REH cell (cell line): ENCODE data around the genes HOXD10 and HOXD9.

DNA sequence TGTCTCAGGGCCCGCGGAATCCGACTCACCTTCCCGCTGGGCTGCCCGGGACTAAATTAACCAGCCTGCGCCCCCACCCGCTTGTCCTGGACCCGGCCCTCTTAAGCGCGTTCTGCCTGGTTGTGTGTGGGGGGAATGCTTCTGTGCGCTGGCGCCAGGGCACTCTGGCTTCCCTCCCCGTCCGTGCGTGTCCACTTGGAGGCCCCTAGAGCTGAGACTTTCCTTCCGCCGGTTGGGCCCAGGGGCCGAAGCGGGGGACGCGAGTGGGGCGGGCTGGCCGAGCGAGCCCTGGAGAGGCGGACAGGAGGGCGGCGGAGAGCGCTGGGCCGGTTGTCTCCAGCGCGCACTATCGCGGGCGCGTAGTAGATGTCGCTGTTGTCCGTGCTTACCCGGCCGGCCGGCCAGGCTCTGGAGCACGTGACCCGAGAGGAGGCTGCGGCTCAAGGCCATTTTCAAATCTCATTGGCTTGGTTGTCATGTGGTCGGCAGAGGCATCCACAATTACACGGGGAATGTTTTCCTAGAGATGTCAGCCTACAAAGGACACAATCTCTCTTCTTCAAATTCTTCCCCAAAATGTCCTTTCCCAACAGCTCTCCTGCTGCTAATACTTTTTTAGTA lies at the start of gene HOXD10:
TSS of gene HOXD10 (plus strand) at position 521 of the 621 bp plus-strand sequence.
- PRO-cap, result no peak

- PRO-cap, result no peak
Observed at GRCh38 chr2:176122197-176122840, at the start of gene HOXD9. Gene HOXD9, plus strand, starts transcription at chr2:176122719.

DNA sequence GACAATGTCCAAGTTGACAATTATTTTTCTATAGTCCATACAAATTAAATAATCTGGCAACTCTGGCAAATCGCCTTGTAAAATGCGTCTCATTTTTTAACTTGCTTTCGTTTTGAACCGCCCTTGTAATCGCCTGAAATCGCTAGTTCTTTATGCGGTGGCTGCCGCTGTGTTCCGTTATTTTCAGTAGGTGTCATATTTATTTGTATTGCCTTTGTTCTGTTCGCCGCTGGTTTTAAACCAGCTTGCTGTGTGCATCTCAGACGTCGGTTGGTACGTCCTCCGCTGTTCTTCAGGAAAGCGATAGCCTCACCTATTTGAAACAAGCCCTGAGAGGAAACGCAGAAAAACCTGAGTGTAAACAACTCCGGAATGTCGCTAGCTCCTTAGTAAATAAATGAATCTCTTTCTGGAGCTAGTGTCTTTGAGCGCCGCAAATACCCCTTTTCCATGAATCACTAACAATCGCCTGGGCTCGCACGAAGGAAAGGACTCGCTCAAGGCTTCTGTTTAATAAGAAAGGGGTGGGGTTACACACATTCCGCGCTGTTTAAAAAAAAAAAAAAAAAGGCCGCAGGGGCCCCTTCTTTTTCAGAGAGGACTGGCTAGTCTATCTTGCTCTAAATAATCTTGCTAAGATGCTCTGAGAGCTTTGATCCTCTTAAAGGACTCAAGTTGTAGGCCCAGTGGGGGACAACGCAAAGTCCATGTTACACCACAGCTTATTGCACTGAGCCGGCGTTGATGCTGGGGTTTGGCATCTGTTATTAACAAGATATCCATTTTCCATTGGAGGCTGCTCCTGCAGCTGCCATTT lies 3.0 kb downstream of the HOXD8 start:
- PRO-cap, result no peak

GRCh38 chr2:176140381-176141016 lies 10.9 kb upstream of the HOXD4 start:
- PRO-cap, result no peak

GRCh38 chr2:176148688-176149260 lies 2.6 kb upstream of the HOXD4 start:
- PRO-cap, result no peak

DNA sequence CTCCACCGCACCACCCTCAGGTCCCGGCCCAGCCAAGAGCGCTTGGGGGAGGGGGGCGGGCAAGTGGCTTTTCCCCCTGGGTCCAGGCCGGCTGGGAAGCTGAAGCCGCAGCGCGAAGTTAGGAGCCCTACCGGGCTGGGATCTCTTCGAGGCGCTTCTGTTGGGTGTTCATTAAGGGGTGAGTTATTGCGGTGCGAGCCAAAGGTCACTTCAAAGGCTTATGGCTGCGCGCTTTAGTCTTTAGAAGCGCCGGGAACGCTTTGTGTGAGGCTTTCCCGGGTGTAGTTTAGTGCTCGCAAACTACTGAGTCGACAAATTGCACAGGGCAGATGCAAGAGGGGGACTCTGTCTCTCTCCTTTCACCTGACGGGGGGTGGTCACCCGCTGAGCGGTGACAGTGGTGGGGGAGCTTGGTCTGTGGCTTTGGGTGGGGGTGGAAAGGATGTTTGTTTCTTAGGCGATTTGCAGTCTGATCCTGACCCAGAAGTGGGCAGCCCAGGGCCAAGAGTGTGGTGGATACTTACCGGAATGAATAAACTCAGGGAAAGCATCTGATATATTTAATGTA lies 6.0 kb downstream of the HOXD3 start:
- PRO-cap, result no peak

- PRO-cap, result no peak
Observed at GRCh38 chr2:176170448-176171040, 13.4 kb downstream of the HOXD3 start.

DNA sequence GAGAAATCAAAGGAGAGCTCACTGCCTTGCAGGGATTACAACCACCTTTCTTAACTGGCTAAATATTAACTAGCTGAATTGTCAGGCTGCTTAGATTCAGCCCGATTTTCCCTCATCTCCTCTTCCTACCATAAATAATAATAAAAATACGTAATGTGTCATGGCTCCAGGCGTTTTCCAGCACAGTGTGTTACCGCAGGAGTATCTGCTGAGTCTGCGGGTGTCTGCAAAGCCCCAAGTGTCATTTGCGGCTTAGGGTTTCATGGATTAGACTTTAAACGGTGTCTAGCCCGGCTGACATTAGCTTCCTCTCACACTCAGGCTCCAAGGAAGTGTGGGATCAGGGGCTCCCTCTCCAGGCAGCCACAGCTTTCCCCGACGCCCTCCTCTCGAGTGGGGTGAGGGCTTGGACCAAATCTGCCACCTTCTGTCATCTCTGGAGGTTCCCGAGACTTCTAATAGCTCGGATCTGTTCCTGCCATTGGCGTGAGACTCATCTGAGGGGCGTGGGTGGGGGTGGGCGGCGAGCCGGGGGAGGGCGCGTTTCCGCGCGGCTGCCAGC lies 14.1 kb upstream of the HOXD1 start:
- PRO-cap, result no peak

DNA sequence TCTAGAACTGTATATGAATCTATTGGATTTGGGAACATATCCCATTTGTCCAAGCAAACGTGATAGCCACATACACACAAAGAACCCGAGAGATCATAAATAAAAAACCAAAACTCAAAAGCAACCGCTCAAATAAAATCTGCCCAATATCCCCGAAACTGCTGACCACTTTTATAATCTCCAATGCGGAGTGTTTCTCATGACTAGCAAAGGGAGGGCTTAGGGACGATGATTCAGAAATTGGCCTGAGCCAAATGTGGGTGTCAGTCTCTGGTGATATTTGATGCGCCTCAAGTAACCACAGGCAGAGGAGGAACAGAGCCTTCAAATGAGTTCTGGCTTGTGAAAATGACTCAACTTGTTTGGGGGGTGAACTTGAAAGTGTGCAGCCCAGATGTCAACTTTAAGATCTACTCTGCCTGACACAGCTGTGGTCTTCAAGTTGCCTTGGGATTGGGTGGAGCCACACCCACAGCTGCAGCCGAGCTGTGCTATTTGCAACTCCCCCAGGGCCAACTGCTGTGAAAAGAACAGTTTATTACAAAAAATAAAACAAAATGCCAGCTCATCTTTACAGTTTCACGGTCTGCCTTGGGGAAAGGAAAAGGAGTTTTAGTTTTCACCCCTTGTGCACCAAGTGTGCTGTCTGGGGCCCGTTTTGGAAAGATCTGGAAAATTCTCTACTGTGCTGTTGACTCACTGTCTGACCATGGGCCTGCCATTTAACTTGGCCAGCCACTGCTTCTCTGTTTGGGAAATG lies 222.0 kb downstream of the MTX2 start:
- PRO-cap, result bidirectional peak, plus-strand start at position 576 of the sequence, minus-strand start at position 256 of the sequence

- PRO-cap, result no peak
Observed at GRCh38 chr2:176637243-176638619, 368.5 kb downstream of the MTX2 start.

DNA sequence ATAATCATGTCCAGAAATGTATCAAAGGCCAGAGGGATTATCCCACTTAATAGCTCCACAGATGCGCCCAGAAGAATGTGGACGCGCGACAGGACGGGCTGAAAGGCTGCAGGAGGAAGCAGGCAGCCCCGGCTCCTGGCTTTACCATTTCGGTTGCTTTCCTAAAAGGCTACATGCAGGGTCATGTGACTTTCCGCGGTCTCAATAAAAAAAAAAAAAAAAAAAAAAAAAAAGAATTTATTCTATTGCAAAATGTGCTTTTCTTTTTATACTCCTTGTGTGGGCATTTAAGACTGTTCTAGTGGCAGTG lies 369.5 kb downstream of the MTX2 start:
- PRO-cap, result no peak

DNA sequence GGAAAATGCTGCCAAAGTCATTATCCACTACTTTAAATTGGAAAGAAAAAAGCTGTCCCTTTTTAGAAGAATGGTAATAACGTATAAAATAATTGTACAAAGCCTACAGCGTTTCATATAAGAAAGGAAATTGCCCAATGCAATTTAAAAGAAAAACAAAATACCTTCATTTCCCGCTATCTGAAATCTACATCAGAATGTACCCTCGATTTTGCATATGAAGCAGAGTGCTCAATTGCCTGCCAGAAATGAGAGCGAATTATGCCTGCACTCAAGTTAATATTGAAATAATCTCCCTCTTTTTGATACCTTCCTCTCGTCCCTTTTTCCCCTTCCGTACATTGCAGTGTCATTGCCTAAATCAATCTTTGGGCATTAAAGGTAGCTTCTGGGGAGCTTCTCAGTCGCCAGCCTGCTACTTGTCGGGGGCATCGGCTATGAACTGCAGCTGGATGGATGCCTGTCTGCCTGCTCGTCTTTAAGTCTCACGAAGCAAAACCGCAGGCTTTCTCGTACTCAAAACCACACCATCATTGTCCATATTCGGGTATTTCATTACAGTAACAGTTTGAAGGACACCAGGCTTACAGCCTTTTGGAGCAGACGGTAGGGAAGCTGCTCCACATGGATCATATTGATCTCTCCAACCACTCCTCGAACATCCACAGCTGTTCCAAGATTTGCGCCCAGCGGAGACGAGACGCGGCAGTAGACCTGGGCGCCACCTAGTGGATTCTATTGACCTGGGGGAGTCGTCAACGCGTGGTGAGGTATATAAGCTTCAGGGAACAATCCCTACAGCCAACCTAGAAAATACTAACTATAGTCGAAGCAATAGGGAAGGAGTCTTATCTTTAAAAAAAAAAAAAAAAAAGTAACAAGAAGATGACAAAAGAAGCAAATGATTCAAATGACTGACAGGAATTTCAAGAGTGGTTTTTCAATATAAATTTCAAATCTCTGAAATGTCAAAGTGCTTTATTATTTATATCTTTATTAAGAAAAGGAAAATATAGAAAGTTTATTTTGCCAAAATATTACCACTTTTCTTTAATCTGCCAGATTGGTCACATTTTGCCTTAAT lies 63.9 kb upstream of the HNRNPA3 start:
- PRO-cap, result no peak

GRCh38 chr2:177257775-177258868 lies 6.4 kb downstream of the NFE2L2 start:
- PRO-cap, result no peak

- PRO-cap, result no peak
Observed at GRCh38 chr2:177265765-177266225, 1.3 kb upstream of the NFE2L2 start.

DNA sequence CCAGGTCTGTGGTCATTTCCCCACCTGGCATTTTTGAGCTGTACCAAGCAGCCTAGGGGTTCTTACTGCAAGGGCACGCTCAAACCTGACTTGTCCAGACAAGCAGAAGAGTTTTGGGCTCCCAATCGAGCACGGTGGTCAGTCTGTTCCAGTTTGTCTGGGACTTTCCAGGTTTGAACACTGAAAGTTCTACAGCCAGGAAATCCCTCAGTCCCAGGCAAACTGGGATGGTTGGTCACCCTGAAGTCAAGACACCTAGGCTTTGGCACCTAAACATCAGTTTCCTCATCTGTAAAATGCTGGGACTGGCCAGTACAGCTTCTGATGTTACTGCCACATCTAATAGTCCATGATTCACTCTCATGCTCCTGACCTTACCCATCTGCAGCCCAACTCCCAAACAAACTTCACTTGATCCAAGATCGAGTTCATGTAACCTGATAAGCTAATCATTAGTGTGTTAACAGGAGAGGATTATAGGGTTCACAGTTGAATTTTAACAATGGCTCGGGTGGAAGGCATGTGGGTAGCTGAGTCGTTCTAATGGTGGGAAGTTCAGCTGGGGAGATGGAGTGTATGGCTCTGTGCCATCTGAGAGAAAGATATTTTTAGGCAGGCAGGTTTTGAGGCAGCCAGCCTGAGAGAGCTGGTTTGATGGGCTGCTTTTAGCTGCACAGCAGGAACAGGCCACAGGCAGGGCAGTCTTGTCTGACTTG lies 17.5 kb upstream of the NFE2L2 start:
- PRO-cap, result no peak

- PRO-cap, result no peak
Observed at GRCh38 chr2:177314754-177315247, 50.3 kb upstream of the NFE2L2 start.

GRCh38 chr2:177327996-177328377 lies 63.5 kb upstream of the NFE2L2 start:
- PRO-cap, result no peak

GRCh38 chr2:177537852-177538618 lies 14.6 kb downstream of the TTC30B start:
- PRO-cap, result no peak

DNA sequence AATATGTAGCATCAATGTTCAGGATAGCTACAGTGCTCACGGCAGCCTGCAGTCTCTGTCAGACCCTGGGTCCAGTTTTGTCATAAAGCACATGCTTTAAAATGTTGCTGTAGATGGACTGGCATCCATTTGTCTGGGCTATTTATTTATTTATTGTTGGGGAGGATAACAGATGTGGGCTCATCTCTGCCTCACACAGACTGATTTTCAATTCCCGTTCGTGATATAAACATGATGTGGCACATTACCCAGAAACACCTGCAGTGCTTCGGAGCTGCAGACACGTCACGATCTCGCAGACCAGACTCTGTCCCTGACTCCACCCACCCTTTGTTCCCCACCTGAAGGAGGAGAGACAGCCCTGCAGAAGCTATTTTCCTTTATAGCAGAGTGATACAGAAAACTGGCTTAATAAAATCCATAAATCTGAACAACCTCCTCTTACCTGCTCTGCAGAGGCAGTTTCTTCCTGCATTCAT lies 7.7 kb upstream of the TTC30A start:
- PRO-cap, result no peak

DNA sequence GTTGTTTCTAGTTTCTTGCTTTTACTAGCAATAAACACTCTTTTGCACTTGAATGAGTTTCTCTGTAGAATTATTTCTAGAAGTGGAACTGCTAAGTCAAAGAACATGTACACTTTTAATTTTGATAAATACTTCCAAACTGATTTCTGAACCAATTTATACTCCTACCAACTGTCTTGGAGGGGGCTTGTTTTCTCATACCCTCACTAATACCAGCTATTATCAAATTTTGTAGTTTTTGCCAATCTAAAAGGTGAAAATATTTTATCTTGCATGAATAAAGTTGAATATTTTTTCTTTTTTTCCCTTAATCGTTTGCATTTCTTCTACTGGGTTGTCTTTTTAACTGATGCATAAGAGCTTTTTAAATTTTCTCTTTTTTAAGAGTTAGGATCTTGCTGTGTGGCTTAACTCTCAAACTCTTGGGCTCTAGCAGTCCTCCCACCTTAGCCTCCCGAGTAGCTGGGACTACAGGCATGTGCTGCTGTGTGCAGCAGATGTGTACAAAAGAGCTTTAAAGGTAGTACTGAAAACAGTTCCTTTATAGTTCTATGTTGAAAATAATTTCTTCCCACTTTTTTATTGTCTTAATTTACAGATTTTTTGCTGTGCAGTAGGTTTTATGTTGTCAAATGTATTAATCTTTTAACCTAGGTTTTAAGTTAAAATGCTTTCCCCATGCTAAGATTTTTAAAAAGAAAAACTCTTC lies 13.3 kb downstream of the PRKRA start:
- PRO-cap, result no peak